Mesenchymal stem cell of Wharton's jelly (primary cell): Measurements from ENCODE around the gene DMXL1.

- CAGE, long polyA plus RNA = no peak
Measured at GRCh38 chr5:113043405-113044175, 67.0 kb downstream of the DCP2 start.

GRCh38 chr5:113053391-113053997 is 76.9 kb downstream of the DCP2 start:
- CAGE, long polyA plus RNA = no peak

GRCh38 chr5:113059486-113059954 is 82.9 kb downstream of the DCP2 start:
- CAGE, long polyA plus RNA = no peak

DNA sequence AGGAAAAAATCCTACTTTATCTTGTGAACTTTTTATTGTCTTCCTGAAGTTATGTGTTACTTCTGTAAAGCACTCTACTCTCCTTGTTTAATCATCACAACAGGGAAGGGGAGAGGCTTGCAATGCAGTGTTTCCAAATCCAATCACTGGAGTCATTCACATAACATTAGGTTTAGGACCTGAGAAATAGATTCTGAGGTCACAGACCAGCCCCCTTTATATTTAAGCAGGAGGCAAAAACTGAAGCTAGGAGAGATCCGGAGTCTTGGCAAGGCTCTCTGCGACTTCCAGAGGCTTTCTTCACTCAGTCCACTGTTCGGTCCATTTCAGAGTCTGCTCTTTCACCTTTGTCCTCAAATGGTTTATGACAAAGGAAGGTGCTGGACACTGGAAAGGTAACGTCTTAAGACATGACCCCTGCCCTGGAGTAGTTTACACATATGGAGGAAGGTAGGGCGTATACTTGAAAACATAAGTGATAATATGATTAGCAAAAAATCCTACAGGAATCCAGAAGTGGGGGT is 188.0 kb downstream of the TSSK1B start:
- CAGE, long polyA plus RNA = no peak

DNA sequence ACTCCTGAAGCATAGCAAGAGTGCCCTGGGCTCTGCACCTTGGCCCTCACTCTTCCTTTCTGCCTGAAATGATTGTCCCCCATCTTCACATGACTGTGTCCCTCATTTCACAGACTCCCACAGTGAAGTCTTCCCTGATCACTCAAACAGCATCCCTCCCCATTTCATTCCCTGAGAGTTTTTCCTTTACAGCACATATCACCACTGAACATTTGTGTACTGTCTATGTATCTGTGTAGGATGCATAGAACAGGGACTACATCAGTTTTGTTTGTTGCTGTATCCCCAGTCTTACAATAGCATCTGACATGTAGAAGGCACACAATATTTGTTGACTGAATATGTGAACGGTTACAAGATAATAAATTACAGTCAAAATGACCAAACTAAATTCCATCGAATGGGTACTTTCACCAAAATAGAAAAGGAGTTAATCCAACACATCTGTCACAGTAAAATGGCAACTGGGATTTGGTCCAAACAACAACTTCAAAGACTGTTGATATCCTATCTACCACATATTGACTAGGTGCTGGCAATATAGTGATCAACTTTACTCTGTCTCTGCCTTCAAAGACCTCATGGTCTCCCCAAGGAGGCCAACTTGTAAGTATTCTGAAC is 149.1 kb downstream of the TSSK1B start:
- CAGE, long polyA plus RNA = no peak

DNA sequence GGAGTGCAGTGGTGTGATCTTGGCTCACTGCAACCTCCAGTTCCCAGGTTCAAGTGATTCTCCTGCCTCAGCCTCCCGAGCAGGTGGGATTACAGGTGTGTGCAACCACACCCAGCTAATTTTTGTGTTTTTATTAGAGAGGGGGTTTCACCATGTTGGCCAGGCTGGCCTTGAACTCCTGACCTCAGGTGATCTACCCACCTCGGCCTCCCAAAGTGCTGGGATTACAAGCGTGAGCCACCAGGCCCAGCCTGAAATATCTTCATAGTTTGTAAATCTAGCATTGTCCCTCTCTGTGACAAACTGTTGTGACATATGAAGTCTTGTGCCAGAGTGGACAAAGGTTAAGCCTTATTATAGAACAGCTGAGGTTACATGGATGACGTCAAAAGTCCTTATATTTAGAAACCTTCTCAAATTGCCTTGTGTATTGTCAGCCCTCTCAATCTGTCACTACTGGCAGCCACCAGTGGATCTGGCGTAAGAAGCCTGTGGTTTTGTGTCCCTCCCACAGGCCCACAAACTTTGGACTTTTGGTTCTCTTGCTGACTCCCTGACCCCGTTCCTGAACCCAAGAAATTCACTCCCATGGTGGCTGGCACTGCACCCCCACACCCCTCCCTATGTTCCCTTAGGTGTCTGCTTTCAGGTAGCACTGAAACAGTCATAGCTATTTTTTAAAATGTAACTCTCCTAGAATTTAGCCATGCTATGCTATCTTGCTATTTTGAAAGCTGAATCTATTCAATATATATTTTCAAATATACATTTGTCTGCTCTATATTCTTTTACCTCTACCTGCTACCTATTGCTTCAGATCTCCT is 79.4 kb upstream of the CCDC112 start:
- CAGE, long polyA plus RNA = no peak

DNA sequence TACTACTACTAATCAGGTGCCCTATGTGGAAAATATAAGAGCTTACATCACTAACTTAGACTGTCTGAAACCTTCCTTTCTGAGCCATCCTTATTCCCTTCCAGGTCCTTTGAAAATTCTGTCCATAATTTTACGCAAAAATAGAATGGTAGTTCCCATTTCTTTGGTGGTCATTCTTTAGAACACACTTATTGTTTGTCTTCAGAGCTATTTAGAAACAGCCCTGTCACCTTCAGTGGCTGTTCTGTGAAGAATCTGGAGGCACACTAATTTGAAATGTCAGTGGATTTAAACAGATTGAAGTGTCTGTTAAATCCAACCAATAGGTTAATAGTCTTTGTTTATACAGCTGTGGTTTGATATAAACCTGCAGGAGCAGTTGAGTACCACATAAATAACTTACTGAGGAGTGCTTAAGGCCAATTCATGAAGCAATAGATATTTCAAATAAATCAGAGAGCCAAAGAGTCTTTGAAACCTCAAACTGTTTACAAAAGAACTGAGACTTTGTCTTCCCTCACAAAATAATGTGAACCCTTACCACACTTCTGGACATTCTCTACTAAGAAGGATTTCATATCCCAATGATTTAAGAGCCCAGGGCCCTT is 112.0 kb downstream of the FEM1C start:
- CAGE, long polyA plus RNA = no peak

- CAGE, long polyA plus RNA = no peak
Measured at GRCh38 chr5:115557353-115558469, 13.1 kb upstream of the FEM1C start.

- CAGE, long polyA plus RNA = no peak
Measured at GRCh38 chr5:115589030-115589379, 13.3 kb downstream of the TICAM2 start.

GRCh38 chr5:115708921-115709425 is 83.1 kb upstream of the TMED7 start:
- CAGE, long polyA plus RNA = no peak

DNA sequence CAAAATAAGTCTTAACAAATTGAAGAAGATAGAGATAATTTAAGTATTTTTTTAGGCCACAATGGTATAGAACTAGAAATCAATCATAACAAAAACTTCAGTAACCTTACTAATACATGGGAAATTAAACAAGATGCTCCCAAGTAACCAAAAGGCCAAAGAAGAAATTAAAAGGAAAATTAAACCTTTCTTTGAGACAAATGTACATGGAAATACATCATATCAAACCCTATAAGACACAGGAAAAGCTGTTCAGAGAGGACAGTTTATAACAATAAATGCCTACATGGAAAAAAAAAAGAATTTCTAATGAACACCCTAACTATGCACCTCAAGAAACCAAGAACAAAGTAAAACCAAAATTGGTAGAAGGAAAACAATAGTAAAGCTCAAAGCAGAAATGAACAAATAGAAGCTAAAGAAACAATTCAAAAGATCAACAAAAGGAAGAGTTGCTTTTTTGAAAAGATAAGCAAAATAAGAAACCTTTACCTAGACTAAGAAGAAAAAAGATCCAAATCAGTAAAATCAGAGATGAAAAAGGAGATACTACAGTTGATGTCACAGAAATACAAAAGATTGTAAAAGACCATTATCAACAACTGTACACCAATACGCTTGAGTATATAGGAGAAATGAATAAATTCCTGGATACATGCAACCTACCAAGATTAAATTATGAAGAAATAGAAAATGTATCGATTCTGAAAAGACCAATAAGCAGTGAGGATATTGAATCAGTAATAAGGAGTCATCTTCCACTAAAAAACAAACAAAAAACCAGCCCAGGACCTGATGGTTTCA is 236.7 kb downstream of the SEMA6A start:
- CAGE, long polyA plus RNA = no peak

DNA sequence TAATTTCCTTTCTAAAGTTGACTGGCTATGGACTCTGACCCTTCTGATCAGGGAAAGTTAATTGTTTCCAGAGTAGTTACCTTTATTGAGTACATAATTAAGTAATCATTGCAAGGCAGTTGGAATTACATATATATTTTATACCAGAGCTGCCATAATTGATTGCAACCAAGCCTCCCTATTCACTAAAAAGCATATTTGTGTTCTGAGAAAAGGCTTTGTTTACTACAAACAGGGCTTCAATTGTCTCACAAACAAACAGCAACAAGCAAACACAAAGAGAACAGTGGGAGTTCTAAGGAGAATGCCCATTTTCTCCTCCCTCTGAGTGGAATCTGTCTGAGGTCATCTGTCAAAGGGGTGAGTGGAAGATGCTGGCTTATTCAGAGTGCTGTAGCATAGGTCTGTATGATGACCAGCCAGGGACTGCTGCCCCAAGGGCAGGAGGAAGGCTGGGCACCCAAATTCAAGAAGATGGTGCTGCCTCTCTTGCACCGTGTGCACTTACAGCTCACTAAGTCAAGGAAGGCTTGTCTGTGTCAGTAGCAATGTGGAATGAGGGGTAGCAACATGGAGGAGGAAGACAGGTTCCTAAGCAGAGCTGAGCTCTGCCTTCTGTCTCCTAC is 136.4 kb downstream of the SEMA6A start:
- CAGE, long polyA plus RNA = no peak

GRCh38 chr5:116486569-116487001 is 88.0 kb downstream of the SEMA6A start:
- CAGE, long polyA plus RNA = no peak

DNA sequence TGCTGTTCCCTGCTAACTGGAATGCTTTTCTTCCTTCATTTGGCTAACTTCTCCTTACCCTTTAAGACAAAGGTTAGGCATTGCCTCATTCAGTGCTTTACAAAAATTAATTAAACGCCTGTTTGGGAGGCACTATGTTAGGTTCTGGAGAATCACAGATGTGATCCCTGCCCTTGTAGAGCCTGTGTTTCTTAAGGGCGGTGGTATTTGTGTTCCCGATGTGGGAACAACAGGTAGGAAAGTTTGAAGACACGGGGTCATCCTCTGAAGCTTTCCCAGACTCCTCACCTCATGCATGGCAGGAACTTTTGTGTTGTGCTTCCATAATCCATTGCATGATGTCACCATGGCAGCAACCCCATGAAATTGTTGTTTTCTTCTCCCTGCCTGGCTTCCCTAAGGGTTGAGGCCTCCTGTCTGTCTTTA is 80.3 kb downstream of the SEMA6A start:
- CAGE, long polyA plus RNA = no peak

DNA sequence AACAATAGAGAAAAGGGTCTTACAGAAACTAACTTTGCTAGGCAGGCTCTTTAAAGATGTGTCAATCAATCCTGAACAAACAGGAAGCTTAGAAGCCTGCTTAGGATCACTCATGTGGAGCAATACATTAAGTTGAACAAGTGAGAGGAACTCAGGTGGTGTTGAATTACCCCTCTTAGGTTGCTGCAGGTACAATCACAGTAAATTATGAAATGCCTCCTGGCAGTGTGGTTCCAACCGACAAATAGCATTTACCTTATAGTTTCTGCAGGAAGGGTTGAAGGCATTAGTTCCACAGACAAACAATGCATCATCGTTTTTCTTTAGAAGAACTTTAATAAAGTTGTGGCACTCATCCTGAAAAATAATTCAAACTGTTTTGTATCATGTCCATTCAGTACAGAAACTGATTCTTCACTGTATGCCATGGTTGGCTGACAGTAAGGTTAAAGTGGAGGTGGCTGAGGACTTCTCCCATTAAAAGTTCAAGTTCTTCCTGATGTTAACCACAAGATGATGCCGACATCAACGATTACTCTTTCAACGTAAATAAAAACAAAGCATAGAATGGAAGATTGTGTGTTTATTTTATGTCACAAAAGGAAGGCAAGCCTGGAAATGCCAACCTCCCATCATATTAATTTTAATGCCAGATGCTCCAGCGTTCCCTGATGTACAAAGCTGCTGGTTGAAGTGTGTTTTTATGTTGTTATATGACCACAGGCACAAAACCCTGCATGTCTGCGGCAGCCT is 79.3 kb downstream of the SEMA6A start:
- CAGE, long polyA plus RNA = no peak

GRCh38 chr5:119070985-119071538 is at the start of gene DMXL1:
Gene DMXL1 (plus strand): TSS chr5:119071087.
- CAGE, long polyA plus RNA = no peak

GRCh38 chr5:119270691-119271464 is 84.9 kb upstream of the TNFAIP8 start:
- CAGE, long polyA plus RNA = no peak

GRCh38 chr5:119340386-119341415 is 15.1 kb upstream of the TNFAIP8 start:
- CAGE, long polyA plus RNA = no peak

DNA sequence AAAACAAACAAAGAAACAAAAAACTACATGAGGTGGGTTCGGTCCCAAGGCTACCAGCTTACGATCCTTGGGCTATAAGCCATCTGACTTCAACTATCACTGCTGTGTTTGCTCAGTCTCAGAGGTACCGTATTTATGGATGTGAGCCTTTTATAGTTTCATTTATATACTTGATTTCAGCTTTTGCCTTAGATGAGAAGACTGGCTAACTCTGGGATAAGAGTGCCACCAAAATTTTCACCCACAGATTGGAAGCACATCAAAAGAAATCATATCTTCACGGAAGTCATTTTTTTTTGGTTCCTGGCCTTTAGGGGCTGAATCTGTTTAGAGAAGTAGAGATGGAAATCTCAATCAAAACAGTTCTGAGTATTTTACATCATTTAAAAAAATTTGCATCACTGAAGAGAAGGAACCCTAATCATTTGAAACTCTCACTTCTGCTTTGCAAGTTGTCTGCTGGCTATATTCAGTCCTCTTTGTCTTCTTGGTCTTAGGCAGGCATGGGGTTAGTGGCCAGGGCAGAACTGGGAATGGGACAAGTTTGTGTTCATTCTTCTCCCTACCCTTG is 14.3 kb upstream of the TNFAIP8 start:
- CAGE, long polyA plus RNA = no peak

DNA sequence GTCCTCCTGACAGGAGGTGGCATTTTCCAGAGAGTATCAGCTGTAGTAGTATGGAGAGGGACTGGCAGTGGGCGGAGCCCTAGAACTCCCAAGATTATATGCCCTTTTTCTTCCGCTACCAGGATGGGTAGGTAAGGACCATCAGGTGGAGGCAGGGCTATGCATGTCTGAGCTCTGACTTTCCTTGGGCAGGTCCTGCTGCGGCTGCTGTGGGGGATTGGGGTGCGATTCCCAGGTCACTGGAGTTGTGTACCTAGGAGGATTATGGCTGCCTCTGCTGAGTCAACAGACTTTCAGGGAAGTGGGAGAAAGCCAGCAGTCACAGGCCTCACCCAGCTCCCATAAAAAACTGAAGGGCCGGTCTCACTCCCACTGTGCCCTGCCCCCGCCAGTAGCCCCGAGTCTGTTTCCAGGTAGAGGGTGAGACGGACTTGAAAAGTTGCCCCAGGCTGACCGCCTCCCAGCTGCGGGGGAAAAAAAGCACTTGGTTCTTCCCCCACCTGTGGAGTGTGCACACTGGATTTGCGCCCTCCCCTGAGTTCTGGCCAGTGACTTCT is 76.6 kb downstream of the FAM170A start:
- CAGE, long polyA plus RNA = no peak